SK-N-MC (cell line): ENCODE data around the gene ZNF618.

- RRBS: no CpG with 5 or more reads among the region's 4 CpGs
These were observed 1.8 kb downstream of the SLC31A2 start for GRCh38 chr9:113152558-113153120.

DNA sequence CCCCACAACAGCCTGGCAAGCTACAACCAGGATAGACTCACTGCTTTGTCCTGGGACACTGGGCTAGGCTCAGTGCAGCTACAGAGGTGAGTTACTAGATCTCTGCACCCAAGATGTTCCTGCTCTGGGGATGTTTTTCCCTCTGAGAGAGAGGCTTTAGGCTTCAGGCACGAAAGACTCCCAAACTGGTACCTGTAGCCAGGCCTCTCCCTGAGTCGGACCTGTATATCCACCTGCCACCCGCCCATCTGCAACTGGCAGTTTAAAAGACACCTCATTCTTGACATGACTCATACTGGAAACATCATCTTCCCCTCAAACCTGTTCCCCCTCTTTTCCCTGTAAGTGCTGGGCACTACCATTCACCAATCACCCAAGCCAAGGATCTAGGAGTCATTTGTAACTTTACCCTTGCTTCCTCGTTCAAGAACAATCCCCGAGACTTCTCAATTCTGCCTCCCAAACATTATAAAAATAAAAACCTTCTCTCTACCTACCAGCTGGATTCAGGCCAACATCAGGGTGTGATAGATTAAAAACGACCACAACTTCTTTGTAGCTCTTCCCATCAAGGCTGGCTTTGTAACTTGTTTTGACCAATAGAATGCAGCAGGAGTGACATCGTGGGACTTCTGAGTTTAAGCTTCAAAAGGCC lies 1.6 kb upstream of the WDR31 start:
- RRBS: no CpG with 5 or more reads among the region's 7 CpGs

DNA sequence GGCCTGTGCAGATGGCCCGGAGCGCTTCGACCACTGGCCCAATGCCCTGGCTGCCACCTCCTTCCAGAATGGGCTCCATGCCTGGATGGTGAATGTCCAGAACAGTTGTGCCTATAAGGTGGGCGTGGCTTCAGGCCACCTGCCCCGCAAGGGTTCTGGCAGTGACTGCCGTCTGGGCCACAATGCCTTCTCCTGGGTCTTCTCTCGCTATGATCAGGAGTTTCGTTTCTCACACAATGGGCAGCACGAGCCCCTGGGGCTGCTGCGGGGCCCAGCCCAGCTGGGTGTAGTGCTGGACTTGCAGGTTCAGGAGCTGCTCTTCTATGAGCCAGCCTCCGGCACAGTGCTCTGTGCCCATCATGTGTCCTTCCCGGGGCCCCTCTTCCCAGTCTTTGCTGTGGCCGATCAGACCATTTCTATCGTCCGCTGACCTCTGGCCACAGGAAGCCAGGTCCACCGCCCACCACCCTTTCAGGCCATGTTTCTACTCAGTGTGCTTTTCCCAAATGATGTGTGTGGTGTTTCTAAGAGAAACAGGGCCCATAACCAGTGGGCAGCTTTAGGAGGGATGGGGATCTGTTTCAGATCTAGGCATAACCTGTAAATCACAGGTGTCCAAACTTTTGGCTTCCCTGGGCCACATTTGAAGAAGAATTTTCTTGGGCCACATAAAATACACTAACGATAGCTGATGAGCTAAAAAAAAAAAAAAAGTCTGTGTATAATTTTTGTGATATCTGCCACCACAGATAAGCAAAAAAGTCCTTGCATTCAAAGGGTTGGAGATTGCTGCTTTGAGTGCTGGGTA lies 6.9 kb downstream of the HDHD3 start:
- RRBS: no CpG with 5 or more reads among the region's 17 CpGs

DNA sequence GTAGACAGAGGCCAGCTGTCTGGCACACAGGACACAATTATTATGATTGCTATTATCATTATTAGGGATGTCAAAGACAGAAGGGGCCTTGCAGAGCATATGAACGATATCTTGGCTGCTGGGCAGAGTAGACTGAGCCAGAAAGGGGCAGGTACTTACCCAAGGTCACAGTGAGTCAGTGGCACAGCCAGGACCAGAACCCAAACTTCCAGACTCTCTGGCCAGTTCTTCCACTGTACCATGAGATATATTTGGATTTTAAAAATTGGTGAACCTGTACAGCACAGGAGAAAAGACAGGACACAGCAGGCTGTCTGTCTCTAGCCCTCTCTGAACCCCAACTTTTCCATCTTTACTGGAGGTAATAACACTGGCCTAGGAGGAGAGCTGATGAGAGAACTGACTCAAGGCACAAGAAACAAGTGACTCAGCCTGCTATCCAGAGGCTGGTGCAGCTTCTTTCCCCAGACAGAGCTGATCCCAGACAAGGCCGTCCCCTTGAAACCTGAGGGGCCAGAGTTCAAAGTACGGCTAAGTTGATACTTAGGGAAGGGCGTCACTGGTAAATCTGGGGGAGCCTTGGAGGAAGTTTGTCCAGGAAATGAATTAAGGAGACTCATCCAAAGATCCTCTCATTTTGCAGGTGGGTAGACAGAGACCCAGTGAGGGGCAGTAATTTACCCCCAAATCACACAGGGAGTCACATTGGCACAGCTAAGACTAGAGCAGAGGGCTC lies 1.3 kb downstream of the HDHD3 start:
- RRBS: no CpG with 5 or more reads among the region's 4 CpGs

DNA sequence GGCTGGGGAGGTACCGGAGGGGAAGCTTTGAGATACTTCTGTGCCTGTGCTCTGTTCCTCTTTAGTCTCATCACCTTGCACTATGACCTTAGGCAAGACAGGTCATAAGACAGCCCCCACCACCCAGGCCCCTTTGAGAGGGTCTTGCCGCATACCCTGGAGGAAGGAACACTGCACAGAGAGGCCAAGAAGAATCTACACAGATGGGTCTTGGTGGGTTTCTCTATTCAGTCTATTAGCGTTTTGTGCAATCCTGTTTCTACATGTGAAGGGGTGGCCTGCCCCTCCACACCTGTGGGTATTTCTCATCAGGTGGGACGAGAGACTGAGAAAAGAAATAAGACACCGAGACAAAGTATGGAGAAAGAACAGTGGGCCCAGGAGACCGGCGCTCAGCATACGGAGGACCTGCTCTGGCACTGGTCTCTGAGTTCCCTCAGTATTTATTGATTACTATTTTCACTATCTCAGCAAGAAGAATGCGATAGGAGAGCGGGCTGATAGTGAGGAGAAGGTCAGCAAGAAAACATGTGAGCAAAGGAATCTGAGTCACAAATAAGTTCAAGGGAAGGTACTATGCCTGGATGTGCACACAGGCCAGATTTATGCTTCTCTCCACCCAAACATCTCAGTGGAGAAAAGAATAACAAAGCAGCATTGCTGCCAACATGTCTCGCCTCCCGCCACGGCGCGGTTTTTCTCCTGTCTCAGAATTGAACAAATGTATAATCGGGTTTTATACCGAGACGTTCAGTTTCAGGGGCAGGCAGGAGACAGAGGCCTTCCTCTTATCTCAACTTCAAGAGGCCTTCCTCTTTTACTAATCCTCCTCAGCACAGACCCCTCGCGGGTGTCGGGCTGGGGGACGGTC lies 2.2 kb upstream of the HDHD3 start:
- RRBS: no CpG with 5 or more reads among the region's 22 CpGs

GRCh38 chr9:113416190-113416845 lies 5.8 kb downstream of the C9orf43 start:
- RRBS: no CpG with 5 or more reads among the region's 3 CpGs

- RRBS: 70% methylated on average over 2 of the region's 9 CpGs
These were observed 53.6 kb downstream of the RGS3 start for GRCh38 chr9:113516974-113517703.

DNA sequence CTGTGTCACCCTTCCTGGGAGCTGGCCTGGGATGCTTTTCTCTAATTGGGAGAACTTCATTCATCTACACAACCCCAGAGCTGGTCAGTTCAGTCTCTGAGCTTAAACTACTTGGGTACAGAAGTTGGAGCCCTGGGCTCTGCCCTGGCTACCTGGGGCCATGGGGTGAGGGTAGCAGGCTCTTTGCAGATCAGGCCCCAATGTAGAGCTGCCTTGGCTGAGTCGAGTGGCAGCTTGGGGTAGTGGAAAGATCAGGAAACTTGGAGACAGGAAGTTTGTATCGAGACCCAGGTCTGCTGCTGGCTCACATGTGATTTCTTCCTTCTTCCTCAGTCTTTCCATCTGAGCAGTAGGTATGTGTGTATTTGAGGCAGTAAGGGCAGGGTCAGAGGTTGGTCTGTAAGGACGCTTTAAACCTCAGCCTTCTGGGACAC lies 54.6 kb downstream of the RGS3 start:
- RRBS: no CpG with 5 or more reads among the region's 3 CpGs

DNA sequence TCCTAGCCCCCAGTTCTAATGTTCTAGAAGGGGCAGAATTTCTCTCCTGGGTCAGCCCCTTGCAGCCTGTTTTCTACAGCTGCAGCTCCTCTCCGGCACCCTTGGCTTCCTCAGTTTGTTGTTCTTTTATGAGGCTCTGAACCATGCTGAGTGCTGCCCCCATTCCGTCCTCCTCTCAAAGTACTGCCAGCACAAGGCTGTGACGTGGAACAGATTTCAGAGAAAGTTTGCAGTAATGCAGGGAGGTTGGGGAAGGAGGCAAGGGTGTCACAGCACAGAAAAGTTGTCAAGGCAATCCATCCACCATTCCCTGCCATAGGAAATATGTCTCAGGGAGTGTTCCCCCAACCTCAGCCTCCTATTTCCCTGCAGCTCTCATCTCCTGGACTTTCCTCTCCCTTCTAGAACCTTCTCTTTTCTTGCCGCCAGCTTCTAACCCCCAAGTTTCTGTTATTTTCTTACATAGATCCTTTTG lies 63.4 kb downstream of the RGS3 start:
- RRBS: no CpG with 5 or more reads among the region's 4 CpGs

- RRBS: no CpG with 5 or more reads among the region's 7 CpGs
These were observed 108.5 kb downstream of the RGS3 start for GRCh38 chr9:113571888-113572490.

DNA sequence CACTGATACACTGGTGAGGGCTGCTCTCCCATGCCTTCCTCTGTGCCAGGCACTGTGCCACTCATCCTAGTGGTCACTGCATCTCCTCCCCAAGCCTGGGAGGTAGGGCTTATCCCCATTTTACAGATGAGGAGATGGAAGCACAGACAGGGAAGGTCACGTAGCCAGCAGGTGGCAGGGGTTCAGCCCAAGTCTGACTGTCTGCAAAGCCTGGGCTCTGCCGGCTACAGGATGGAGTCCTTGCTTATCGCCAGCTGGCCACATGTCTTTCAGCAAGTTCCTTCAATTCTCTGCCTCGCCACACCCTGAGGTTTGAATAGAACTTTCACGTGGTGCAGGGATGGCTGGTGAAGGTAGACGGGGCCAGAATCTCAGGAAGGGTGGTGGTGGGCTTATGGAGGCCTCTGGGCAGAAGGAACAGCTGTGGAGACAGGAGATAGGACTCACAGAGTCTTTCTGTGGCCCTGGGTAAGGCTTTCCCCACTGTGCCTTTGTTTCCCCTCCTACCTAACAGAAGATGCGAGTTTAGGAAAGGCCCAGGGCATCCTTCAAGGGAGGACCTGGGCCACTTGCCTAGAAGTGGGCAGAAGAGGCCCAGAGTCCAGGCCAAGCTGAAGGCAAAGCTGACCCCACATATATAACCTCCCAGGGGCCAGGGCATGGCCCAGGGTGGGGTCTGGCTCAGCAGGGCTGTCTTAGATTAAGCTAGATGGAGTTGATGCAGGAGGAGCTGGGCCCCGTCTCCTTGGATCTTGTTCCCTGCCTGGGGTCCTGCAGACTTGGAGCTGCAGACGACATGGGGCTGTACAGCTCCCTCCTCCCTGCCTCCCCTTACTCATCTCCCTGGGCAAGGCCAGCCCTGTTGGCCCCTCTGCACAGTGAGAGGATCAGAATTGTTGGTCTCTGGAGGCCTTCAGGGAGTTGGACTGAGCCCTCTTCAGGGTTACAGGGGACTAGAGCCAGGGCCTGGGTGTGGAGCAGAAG lies 134.6 kb downstream of the RGS3 start:
- RRBS: no CpG with 5 or more reads among the region's 9 CpGs

GRCh38 chr9:113599480-113600211 lies 136.1 kb downstream of the RGS3 start:
- RRBS: no CpG with 5 or more reads among the region's 8 CpGs

- RRBS: no CpG with 5 or more reads among the region's 12 CpGs
These were observed 136.9 kb downstream of the RGS3 start for GRCh38 chr9:113600212-113601038.

DNA sequence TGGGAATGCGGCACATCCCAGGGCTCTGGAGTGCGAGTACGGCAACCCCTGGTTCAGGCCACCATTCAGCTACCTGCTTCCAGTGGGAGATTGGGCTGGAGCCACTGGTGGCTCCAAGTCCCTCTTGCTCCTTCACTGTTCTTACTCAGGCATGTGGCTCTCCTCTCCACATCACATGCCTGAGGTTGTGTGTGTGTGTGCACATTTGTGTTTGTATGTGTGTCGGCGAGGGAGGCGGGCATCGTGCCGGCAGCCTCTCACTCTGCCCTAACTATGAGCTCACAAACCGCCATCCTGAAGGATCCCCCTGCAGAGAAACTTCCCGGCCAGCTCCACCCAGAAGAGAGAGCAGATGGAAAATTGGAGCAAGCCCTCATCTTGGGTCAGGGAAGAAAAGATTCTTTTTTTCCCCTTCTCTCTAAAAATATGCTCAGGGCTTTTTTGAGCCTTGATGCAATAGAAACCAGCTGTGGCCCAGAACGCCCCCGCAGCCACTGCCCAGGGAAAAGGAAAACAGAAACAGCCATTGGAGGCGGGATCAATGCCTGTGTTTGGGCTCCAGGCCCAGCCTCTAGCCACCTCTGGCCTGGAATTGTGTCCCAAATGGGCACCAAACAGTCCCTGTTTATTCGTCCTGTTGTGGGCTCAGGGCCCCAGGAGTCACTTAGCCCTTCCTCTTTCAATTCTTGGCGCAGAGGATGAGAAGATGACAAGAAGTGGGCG lies 151.4 kb downstream of the RGS3 start:
- RRBS: 63% methylated on average over 2 of the region's 16 CpGs

GRCh38 chr9:113875630-113876635 lies at the start of gene ZNF618:
Gene ZNF618, plus strand, starts transcription at chr9:113876309.
- RRBS: 1% methylated on average over 60 of the region's 122 CpGs

GRCh38 chr9:113989439-113989809 lies 88.7 kb downstream of the AMBP start:
- RRBS: no CpG with 5 or more reads among the region's 4 CpGs

GRCh38 chr9:113993676-113994466 lies 84.2 kb downstream of the AMBP start:
- RRBS: no CpG with 5 or more reads among the region's 17 CpGs

DNA sequence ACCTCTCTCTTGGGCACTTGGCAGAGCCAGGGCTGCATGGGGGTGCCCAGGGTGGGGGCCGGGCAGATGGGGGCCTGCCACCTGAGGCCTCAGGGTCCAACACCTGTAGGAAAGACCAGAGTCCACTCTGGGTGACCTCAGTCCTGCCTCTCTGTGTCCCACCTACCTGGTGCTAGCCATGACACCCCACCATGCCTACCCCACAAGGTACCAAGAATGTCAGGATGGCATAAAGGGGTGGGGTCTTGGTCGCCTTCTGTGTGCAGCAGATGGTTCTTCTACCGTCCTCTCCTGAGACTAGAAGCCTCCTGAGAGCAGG lies 6.6 kb downstream of the KIF12 start:
- RRBS: no CpG with 5 or more reads among the region's 3 CpGs

- RRBS: no CpG with 5 or more reads among the region's 10 CpGs
These were observed 21.2 kb downstream of the COL27A1 start for GRCh38 chr9:114176368-114177103.

DNA sequence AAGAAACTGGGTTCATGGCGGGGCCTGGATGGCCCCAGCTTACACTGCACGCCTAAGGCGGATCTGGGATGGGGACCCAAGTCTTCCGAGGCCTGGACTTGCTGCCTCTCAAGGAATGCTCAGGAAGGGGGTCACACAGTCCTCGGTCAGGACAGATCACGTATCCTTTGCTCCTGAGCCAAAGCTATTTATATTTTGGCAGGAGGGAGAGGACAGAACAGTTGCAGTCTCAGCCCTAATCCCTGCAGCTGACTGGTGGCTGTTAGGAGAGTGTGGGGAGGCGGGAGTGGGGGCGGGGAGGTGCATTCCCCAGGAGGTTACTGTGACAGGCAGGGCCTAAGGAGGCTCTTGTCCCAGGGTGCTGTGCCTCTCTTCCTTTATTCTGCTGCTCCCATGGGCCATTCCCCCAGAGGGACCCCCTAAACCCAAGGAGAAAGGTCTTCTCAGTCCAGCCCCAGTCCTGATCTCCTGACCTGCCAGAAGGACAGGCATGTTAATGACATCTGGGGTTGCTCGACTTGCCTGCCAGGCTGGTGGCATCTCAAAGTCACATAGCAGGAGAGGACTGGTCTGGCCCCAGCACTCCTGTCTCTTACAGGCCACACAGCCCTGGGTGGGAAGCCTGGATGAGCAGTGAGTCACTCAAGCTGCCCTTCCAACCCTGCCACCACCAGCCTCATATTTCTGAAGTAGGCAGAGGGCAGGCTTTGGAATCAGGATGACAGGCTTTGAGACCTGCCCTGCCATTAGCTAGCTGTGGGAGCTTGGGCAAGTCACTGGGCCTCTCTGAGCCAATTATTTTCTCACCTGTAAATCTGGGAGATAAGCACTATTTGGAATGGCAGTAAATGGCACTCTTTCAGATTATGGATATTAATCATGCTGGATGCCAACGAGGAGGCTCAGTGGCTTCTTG lies 51.9 kb downstream of the COL27A1 start:
- RRBS: no CpG with 5 or more reads among the region's 10 CpGs